Fibroblast of villous mesenchyme (primary cell): Measurements from ENCODE around the gene JMJD7.

GRCh38 chr15:41116908-41117211 is 780 bp upstream of the INO80 start:
- CAGE, long polyA plus RNA, result no peak

DNA sequence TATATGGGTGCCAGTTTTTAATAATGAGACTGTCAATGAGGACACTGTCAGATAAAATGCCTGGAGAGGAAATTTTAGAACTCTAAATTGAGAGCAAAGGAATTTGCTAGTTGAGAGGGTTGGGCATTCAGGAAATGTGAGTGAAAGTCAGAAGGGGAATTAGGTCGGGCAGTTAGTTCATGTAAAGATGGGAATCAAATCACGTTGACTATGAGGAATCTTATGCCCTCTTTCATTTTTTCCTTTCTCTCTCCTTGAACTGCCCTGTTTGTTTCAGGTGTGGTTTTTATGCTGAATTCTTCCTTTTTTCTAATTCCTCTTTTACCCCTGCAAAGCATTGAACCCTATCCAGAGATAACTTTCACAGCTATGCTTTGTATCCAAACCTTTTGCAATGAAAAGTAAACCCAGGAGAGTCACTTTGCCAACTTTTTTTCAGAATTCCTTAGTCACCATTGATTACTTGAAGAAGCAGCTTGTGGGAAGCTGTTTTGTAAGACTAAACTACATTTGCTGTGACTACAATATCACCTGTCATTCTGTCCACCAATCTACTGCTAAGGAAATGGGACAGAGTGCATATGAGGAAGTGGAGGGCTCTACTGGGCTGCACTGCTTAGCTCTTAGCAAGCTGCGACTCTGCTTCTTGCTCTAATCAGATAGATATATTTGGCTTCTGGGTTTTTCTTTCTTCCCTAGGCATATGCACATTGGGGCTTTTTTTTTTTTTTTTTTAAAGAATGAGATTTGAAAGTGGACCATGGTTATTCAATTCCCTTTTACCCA is 27.9 kb downstream of the CHP1 start:
- CAGE, long polyA plus RNA, result no peak

- CAGE, long polyA plus RNA, result no peak
Observed at GRCh38 chr15:41333059-41333659, 478 bp downstream of the NUSAP1 start.

GRCh38 chr15:41474382-41474884 is 19.2 kb upstream of the ITPKA start:
- CAGE, long polyA plus RNA, result no peak

GRCh38 chr15:41474885-41475488 is 18.7 kb upstream of the ITPKA start:
- CAGE, long polyA plus RNA, result no peak

DNA sequence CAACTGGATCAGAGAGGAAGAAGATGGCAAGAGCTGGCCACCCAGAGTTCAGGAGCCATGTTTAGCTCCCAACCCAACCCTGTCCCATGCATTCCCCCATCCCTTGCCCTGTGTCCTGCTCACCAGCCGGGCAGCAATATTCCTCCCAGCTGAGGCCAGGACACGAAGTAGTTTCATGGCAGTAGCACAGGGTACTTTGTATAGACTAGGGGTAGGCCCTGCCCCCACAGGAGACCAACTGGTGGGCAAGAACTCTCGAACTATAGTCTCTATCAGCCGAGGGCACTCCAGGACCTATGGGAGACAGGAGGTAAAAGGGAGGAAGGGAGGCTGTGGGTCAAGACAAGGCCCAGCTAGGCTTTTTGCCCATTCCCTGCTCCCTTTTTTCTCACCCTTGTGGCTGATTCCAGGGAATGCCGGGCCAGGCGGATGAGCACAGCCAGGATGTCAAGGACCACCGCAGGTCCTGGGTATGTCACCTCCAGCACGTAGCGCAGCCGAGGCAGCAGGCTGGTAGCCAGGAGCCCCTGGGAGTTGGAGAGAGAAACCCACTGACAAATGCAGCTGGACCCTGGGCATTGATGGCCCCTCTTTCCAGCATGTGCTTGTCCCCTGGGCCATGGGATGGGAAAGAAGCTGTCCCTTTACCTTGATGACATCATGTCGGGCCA is 13.3 kb upstream of the LTK start:
- CAGE, long polyA plus RNA, result no peak

- CAGE, long polyA plus RNA, result no peak
Observed at GRCh38 chr15:41567746-41568261, 8.8 kb downstream of the TYRO3 start.

GRCh38 chr15:41669363-41670106 is 104.7 kb upstream of the MAPKBP1 start:
- CAGE, long polyA plus RNA, result no peak

- CAGE, long polyA plus RNA, result no peak
Observed at GRCh38 chr15:41776294-41776561, 1.9 kb downstream of the MAPKBP1 start.

DNA sequence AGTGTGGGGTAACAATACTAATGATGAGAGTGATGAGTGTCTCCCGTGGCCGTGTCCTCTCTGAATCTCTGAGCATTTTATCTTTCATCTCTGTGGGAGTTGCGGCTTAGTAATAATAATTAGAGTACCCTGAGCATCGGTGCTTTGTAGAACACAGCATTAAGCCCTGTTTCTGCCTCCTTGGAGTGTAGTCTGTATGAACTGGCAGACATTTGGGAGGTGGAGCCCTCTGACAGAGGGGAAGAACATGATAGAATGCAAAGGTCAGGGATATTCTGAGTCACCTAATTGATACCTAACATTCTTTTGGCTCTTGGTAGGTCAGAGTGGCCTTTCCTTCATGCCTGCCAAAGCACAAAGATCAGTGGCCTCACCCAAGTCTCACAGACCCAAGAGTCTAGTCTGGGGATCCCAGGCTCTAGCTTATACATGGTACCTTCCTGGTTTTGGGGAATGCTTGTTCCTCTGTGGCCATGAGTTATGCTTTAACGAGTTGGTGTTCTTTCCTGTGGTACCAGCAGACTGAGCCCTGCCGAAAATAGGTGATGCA is 24.9 kb downstream of the MAPKBP1 start:
- CAGE, long polyA plus RNA, result no peak

DNA sequence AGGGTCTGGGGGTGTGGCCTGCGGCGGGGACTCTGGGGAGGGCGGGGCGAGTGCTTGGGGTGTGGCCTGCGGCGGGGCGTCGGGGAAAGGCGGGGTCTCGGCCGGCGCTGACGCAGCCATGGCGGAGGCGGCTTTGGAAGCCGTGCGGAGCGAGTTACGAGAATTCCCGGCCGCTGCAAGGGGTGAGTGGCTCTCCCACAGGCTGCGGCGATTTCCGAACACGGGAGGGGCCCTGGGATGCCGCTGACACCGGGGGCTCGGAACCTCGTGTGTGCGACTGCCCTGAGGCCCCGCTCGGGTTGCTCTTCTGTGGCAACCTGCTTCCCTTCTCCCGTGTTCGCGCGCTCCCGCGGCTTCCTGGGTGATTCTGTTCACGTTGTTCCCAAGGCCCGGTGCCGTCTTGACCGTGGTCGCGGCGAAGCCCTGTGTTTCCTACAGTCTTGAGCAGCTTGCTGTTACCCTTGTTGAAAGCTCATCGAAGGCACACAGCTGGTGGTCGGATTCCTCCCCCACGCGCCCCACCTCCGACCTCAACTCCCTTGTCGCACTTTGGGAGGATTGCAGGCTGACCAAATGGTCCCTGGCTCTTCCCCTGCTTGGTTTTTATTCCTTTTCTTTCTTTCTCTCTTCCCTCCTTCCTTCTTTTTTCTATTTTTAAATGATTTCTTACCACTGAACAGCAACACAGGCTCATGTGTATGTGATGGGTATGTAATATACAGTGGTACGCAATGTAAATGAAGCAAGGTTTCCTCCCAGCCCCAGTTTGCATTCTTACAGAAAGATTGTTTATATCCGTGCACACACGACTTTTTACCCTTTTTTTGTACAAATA is at the start of gene JMJD7:
JMJD7 (plus strand) TSS at position 86 of the 835 bp plus-strand sequence.
- CAGE, long polyA plus RNA, result no peak

DNA sequence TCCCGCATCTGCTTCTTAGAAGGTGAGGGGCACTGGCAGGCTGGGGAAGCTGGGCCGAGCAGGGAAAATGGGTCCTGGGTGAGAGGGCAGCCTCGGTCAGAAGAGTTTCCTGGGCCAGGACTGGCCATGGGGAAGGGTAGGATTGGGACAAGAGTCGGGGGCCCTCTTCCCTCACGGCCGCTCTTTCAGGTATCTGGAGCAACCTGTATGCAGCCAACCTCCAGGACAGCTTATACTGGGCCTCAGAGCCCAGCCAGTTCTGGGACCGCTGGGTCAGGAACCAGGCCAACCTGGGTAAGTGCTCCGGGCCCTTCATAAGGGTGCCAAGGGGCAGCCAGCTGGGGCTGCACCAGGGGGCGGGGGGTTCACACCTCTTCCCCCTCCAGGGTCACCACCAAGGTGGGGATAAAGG is 7.1 kb downstream of the PLA2G4B start:
- CAGE, long polyA plus RNA, result no peak

- CAGE, long polyA plus RNA, result no peak
Observed at GRCh38 chr15:41858151-41858640, 19.5 kb downstream of the PLA2G4B start.

DNA sequence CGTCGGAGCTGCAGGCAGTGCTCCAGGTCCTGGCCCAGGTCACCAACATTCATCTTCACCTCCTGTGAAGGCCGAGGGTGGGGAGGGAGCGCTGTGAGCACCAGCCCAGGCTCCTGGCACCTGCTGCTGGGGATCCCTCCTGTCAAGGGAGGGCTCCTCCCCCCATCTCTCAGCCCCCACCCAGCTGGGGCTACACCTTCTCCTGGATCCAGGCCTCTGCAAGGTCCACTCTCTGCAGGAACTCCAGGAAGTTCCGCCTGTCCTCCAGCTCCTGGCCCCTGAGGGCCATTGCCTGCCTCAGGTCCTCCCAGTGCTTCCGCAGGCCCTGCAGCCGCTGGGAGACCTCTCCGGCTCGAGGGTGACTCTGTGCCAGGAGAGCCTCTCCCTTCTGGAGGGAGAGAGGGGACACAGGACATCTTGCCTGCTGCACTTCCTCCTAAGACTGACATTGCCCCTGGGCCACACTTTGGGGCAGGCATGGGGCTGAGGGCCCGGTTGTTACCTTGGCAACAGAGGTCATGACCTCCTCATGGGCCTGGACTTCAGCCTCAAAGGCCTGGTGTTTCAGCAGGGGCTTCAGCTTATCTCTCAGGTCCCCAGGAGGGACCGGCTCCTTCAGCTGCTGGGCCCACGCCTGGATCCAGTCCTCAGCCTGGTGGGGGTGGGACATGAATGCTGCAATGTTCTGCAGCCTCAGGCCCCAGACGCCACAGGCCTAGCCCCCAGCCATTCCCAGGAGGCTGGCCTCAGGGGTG is 27.4 kb downstream of the PLA2G4B start:
- CAGE, long polyA plus RNA, result no peak

DNA sequence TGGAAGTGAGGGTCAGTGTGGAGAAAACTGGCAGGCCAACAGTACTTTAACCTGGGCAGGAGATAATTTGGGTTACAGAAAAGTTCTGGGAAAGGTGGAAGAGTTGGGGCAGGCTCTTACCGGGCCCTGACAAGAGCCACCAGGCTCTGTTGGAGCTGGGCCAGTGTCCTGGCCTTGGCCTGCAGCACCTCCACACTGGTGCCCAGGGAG is 11.1 kb downstream of the SPTBN5 start:
- CAGE, long polyA plus RNA, result no peak

DNA sequence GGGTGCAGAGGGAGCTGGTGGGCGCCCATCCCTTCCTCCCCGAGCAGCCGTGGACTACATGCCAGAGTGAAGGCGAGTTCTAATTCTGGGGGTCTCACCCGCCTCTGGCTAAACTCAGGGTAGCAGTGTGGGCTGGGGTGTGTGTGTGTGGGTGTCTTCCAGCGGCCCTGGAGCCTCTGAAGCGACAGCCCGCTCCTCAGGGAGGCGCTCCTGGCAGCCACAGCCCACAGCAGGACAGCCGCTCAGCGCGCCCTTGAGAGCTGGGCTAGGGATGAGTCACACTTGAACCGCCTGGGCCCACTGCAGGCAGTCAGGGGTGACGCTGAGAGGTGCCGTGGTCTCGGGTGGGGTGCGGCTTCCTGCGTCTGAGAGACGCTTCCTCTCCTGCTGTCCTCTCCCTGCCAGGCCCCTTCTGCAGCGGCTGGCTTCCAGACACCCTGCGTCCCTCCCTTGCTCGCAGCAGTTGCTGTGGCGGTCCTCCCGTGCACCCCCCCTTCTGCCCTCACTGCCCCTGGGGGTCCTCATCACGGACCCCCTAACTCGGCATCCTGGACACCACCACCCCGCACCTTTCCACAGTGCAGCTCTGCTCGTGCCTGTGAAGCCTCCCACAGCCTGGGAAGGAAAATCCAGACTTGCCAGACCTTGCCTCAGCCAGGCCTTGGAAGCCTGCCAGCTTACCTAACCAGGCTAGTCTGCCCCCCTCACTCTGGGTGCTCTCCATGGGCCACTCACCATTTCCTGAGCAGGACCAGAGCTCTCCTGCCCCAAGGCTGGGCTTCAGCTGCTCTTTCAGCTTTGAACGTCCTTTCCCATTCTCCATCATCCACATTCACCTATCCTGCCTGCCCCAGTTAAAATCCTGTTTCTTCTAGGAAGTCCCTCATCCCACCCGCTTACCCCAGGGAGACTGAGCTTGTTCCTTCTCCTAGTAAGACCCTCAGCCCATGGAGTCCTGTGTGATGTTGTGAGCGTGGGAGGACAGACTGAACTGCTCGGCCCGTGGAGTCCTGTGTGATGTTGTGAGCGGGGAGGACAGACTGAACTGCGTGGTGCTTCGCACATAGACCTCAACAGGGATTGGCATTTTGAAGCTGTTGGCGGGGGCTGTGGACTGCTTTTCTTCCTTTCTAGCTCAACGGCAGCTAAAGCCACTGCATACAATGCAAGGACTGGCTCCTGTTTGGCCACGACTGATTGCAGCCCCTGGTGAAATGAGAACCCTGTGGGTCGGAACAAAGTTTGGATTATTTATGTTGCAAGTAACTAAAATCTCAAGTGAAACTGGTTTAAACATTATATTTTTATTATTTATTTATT is 1.3 kb upstream of the SPTBN5 start:
- CAGE, long polyA plus RNA, result no peak

DNA sequence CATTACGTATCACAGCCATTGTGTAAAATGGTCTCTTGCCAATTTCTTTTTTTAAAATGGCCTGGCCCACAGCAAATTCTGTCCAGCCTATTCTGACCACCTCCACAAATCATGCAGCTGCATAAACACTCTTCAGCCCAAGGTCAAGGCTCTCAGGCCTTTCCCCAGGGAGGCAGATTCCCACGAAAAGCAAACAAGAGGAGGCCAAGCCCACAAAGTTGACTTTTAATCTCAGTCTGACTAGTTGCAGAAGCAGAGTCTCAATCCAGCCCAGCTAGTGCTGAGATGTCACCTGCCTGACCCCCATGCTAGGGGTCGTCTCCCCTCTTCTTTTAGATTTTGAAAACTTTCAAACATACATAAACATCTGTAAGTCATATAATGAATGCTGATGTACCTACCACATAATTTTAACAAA is 26.4 kb upstream of the SPTBN5 start:
- CAGE, long polyA plus RNA, result no peak

DNA sequence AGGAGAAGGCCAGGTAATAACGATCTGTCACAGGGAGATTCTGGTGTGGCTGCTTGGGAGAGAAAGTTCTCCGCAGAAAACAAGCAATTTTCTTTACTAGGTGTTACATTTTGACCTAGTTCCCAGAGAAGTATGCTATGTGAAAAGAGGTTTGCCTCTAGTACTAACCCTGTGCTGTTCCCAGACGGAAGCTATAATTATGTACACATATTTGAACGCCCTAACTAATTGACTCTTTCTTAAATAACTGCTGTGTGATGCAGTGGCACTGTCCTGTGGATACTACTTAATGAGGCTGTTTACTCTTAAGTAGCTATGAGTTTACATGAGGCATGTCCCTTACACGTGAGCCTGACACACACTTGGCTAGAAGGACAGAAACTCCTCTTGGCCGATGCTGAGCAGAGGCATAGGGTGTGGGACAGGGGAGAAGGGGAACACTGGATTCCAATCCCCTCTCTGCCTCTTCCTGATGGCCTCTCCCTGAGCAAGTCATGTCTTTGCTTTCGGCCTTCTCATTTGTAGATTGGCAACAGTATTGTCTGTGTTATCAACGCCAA is 21.9 kb downstream of the EHD4 start:
- CAGE, long polyA plus RNA, result no peak

DNA sequence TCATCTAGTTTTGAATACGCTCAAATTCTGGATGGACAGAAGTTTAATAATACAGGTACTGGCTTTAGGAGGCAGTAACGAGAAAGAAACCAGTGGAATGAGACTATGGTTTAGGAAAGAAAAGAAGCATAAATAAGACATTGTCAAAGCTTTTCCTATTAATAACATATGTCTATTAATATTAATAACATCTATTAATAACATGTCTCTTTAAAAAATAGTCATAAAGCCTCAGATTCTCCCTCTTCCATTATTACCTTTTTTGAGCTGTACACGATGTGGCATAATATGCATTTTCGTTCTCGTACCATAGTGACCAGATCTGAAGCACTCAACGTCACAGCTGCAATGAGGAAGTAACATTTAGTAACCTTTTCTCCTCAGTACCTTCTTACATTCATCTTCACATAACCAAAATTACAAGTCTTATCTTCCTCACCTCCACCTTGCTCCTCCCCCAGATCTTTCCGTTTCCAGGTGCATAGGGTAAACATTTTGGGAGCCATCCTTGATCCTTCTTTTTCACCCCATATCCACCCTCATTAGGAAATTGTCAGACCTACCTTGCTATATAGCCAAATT is 18.9 kb downstream of the ZNF106 start:
- CAGE, long polyA plus RNA, result no peak

DNA sequence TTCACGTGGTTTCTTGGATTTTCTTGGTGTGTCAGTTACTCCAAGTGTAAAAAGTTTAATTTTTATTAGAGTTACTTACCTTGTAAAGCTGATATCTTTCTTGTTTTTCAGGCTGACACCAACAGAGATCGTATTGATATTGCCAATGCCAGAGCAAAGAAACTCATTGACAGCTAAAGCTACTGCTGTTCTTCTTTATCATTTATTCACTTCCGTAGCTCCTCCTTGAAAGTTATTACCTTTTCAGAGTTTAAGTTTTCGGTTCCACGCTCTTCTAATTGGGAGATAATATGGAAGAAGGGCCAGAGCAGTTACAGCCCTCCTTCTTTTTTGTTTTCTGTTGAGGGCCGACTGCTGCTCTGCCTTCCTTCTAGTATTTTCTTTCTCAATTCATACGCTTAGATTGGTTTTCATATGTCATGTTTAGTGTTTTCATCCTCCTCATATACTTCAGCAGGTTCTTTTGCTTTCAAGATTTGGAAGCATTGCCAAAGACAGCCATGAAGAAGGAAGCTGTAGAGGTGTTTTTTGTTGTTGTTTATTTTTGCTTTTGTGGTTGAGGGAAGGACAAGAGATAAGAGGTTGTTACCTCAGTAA is 17.2 kb downstream of the LRRC57 start:
- CAGE, long polyA plus RNA, result no peak